ENCODE measurements around a stretch of chr5.

- PRO-cap = no peak
- RRBS, 2 experiments = no CpG with 5 or more reads among the region's 7 CpGs
Observed at GRCh38 chr5:12625818-12626210, 721.6 kb upstream of the CTNND2 start.

GRCh38 chr5:12888389-12888700 lies 984.1 kb upstream of the CTNND2 start:
- PRO-cap = no peak
- RRBS, 2 experiments = no CpG with 5 or more reads among the region's 2 CpGs

DNA sequence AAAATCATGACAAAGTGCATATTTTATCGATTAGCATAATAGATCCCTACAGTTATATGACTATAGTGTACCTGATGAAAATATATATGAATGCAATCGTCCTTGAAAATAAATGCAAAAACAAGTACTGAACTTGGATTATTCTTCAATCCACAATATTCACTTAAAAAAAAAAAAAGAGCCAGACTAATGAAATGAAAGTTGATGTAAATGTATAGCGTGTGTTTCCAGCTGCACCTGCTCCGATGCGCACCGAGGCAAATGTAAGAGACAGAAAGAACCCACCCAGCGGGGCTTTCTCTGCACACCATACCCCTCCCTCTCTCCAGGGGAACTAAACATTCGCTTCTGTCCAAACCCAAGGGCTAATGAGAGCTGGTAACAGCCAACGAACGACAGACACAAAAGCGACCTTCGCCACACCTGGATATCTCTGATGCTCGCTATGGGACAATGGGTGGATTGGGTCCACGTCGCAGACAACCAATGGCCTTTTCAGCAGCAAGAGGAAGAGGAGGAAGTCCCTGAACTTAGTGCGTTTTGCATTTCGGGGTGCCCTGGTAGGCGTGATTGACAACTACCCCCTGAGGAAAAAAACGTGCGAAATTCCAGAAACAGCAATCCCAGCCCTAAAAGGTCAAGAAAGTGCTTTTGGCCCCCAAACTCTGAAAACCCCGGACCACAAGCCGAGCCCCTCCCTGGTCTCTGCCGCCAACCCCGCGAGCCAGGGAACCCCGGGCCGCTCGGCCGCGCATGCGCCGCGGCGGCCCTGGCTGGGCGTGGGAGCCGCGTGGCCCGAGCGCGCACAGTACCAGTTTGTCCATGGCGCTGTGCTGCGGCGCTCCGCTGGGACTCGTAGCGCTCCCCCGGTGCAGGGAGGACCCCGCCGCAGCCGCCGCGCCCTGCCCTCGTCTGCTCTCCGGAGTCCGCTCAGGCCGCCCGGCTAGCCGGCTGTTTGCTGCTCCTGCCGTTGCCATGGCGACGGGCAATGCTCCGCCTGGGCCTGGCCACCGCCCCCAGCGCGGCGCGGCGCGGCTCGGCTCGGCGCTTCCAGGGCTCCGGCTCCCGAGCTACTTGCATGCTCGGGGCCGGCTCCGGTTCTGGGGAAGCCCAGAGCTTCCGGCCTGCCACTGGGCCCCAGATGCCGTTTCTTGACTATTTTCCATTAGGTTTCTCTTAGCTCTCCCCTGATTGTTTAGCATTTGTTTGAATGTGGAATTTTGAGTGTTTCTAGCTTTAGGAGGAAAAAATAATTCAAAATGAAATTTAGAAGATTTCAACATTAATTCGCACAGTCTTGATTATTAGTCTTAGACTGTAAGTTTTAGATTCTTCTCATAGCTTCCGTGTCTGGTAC lies 66.8 kb upstream of the DNAH5 start:
- PRO-cap = bidirectional peak, plus-strand start at position 1,047 of the sequence, minus-strand start at position 914 of the sequence
- RRBS, 2 experiments = 2 to 3% methylated on average over 14 to 26 of the region's 81 CpGs

- PRO-cap = no peak
- RRBS, 2 experiments = no CpG with 5 or more reads among the region's 11 CpGs
Observed at GRCh38 chr5:14036535-14037376, 92.3 kb upstream of the DNAH5 start.

DNA sequence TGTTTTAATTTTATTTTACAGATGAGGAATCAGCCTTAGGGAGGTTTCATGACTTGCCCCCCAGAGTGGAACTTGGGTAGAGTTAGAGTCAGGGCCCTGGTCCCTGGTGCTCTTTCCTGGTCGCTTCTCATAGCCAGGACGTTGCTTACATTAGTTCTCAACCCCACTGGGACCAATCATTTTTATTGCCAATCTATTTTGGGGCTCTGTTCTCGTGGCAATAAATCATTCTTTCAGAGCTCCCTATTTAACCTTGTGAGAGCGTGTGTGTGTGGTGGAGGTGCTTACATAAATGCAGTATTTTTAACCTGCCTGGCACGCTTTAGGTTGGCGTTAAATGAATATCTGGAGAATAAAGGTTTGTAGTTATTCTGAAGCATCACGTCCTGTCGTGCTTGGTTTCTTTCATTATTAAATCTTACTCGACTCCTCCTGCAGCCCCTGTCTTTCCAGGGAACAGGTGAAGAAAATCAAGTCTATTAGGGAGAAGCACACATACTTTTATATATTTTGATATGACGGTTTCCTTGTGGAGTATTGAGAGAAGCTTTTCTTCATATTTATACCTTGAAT lies 4.1 kb downstream of the TRIO start:
- PRO-cap = no peak
- RRBS, 2 experiments = no CpG with 5 or more reads among the region's 10 CpGs

DNA sequence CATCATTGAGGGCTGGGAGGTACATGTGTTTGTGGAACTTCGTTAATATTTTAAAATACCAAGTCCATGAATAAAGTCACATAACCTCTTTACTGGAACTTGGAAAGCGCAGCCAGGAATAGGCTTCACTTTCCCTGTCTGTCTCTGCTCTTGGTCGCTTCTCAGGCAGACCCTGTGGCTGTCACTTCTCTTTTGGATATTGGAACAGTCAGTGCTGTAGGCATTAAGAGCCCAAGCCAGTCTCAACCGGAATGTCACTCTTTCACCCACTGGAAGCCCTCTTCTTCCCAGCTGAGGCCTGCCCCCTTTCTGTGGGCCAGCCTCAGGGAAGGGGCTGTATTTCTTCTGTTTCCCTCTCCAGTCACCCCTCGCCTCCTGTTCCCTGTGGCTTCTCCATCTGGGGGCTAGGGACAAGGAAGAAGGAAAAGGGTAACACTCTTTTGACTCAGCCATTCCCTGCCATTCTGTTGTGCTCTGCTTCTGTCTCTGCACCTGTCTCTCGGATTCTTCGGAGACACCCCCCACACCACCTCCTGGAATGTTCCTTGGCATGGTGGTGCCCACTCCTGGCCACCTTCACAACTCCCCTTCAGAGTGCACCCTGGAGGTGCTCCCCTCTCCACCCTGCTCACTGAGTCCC lies 103.3 kb downstream of the TRIO start:
- PRO-cap = no peak
- RRBS, 2 experiments = no CpG with 5 or more reads among the region's 7 CpGs

- PRO-cap = no peak
- RRBS, 2 experiments = no CpG with 5 or more reads among the region's 12 CpGs
Observed at GRCh38 chr5:14369124-14369548, 212.5 kb upstream of the OTULINL start.

DNA sequence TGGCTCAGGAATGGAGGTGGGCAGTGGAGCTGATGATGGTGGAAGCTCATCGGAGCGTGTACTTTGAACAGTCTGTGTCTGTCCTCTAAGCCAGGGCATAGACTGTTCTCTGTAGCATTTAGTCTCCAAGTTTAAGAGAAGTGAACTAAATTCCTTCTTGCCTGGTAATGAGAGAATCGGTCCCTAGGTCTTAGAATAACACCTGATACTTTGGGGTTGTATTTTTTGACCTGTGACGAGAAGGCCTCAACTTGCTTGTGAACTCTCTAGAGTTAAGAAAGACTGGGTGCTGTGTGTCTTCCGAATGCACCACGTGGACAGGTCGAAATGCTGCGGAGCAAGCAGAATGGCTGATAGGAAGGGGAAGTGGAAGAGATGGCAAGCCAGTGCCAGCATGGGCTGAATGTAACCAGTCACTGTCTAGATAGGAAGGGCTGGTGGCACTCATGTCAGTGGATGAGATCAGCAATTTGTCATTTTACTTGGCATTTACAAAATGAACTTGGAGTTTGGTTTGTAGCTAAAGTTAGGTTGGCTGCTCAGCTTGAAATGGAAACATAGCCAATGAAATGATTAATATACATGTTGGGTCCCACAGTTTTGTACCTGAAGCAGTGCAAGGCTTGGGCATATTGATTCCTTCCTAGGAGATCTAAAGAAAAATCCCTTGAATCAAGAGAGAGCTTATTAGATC lies 5.5 kb downstream of the OTULINL start:
- PRO-cap = no peak
- RRBS, 2 experiments = no CpG with 5 or more reads among the region's 8 CpGs

GRCh38 chr5:14652878-14653656 lies 11.5 kb upstream of the OTULIN start:
- PRO-cap = no peak
- RRBS, 2 experiments = no CpG with 5 or more reads among the region's 12 CpGs

GRCh38 chr5:14698381-14698960 lies 34.0 kb downstream of the OTULIN start:
- PRO-cap = no peak
- RRBS, 2 experiments = no CpG with 5 or more reads among the region's 4 CpGs

GRCh38 chr5:14699582-14700603 lies 35.4 kb downstream of the OTULIN start:
- PRO-cap = no peak
- RRBS, 2 experiments = no CpG with 5 or more reads among the region's 13 CpGs

DNA sequence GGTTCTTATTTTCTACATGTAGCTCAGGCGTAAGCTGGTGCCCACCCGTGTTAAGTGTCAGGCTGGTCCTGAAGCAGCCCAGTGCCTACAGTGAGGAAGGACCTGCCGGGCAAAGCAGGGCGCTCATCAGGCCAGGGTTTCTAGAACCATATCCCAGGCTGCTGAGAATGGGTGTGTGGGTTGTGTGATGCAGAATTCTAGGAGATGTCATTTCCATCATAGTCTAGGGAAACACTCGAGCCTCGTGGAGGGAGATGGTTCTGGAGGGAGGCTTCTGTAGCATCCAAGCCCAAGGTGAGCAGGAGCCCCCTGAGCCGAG lies 37.2 kb downstream of the OTULIN start:
- PRO-cap = no peak
- RRBS, 2 experiments = no CpG with 5 or more reads among the region's 7 CpGs

DNA sequence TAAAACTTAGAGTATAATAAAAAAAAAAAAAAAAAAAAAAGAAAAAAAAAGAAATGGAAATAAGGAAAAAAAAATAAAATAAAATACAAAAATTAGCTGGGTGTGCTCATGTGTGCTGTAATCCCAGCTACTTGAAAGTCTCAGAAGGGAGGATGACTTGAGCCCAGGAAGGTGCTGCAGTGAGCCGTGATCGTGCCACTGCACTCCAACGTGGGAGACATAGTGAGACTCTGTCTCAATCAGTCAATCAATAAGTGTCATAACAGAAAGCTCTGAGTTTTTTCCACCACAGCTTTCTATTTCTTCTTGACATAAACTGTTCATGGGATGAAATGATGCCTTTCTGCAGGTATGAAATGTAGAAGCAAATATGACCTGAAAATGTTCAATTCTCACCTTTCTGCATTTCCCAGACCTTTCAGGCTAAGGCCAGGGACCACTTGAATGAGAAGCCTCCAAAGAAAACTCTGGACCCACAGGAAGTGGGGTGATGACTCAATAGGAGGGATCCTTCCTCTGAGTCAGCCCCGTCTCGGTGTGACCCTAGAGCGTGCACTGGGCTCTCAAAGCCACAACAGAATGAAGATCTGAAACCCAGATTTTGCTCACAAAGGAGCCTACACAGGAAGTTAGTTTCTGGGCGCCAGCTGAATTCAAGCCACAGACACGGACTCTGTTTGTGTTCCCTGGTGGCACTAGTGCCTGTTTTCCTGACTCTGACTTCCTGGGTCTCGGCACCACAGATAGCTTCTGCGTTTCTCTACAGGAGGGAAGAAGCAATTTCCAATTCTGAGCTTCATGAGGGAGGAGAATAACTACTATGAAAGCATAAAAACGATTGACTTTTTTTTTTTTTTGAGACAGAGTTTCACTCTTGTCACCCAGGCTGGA lies 62.0 kb downstream of the ANKH start:
- PRO-cap = unidirectional peak, plus-strand start at position 604 of the sequence
- RRBS, 2 experiments = no CpG with 5 or more reads among the region's 11 CpGs

DNA sequence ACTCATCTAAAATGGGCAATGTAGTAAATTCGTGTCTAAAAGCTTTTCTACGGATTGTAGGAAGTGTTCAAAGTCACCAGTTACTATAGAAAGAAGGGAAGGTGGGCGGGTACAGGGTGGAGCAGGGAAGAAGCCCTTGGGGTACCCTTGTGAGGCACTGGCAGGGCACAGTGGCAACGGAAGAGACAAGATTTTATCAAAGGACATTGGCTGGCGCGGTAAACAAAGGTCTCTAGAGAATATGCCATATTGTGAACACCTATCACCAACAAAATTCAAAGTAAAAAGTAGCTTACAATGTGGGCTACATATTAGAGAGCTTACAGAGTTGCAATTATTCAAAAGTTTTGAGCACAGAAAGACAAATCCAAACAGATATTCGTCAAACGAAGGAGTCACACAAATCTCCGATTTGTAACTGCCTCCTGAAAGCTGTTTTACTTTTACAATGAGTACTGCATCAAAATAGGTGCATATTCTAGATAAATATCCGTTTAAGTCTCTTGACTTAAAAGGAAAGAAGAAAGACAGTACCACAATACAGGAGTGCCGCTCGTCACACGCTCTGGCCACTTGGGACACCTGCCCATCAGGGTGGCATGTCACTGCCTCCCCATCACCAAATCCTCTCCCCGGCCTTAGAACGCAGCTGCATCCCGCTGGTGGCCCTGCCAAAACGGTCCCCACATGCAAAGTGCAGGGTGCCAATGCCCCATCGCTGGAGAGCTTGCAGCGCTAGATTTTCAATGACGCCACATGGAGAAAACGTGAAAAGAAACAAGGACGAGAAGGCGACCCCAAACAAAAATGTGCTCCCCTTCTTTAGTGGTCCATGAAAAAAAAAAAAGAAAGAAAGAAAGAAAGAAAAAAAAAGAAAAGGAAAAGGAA lies 1.4 kb downstream of the ANKH start:
- PRO-cap = no peak
- RRBS, 2 experiments = no CpG with 5 or more reads among the region's 23 CpGs

DNA sequence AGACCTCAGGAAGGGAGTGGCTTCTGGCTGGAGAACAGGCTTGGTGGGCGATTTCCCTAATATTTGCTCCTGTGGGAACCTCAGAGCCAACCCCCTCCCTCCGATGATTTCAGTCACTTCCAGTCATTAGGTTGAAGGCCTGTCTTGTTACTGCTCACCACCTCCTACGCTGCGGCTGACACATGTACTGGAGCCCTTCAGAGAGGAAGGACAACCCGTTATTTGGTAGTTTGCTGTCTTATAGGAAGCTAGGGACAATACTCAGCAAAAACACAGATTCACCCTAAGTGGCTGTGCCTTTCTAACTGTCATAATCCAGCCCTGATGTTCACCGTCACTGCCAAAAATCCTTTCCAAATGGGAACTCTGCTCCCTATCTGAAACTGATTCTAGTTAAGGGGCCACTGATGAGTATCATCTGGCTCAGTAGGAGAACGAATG lies 29.2 kb upstream of the ANKH start:
- PRO-cap = no peak
- RRBS, 2 experiments = no CpG with 5 or more reads among the region's 7 CpGs

- PRO-cap = no peak
- RRBS, 2 experiments = no CpG with 5 or more reads among the region's 1 CpG
Observed at GRCh38 chr5:15634997-15635744, 135.2 kb downstream of the FBXL7 start.

DNA sequence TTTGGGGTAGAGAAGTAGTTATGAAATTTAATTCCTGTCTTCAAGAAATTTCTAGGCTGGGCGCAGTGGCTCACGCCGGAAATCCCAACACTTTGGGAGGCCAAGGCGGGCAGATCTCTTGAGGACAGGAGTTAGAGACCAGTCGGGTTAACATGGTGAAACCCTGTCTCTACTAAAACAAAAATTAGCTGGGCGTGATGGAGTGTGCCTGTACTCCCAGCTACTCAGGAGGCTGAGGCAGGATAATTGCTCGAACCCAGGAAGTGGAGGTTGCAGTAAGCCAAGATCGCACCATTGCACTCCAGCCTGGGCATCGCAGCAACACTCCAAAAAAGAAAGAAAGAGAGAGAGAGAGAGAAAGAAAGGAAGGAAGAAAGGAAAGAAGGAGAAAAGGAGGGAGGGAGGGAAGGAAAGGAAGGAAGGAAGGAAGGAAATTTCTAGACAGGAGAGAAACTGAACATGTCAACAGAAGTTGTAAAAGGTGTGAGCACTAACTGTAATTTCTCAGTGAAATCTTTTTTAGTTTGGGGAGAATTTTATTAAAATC lies 177.2 kb downstream of the FBXL7 start:
- PRO-cap = no peak
- RRBS, 2 experiments = no CpG with 5 or more reads among the region's 9 CpGs

GRCh38 chr5:16081372-16081867 lies 98.2 kb downstream of the MARCHF11 start:
- PRO-cap = no peak
- RRBS, 2 experiments = 77% methylated on average over 2 of the region's 10 CpGs

DNA sequence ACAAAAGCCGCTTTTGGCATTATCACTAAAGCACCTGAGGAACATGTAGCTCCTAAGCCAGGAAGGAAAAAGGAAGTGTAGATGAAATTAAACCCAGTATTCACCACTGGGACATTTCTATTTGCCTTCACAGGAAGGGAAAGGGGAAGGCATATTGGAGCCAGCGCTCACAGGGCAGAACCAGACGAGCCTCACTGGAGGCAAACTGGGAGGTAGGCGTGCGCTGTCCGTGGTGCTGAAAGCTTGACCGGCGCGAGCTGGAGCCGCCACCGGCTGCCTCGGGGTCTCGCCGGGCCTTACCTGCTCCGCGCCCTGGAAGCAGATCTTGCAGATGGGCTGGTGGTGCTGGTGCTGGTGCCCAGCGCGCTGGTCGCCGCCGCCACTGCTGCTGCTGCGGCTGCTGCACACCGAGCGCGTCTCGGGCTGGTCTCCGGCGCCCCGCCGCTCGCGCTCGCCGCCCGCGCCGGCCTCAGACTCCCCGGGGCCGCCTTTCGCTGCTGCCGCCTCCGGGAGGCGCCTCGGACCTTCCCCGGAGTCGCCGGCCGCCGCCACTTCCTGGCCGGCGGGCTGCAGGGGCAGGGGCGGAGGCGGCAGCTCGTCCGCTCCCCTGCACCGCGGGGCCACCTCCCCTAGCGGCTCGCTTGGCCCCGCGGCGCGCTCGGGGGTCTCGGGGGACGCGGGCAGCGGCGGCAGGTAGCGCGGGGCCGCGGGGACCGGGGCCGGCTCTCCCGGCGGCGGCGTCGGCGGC lies 678 bp downstream of the MARCHF11 start:
- PRO-cap = no peak
- RRBS, 2 experiments = no CpG with 5 or more reads among the region's 81 CpGs

GRCh38 chr5:16615573-16616278 lies 1.1 kb downstream of the RETREG1 start:
- PRO-cap = no peak
- RRBS, 2 experiments = no CpG with 5 or more reads among the region's 14 CpGs